ENCODE measurements around a stretch of chr7.

- PRO-cap = no peak
- RAMPAGE, long total RNA = no peak
Measured at GRCh38 chr7:158811173-158812158, 17.8 kb downstream of the ESYT2 start.

GRCh38 chr7:158867310-158867711 is 11.0 kb downstream of the DYNC2I1 start:
- PRO-cap = no peak
- RAMPAGE, long total RNA = no peak

DNA sequence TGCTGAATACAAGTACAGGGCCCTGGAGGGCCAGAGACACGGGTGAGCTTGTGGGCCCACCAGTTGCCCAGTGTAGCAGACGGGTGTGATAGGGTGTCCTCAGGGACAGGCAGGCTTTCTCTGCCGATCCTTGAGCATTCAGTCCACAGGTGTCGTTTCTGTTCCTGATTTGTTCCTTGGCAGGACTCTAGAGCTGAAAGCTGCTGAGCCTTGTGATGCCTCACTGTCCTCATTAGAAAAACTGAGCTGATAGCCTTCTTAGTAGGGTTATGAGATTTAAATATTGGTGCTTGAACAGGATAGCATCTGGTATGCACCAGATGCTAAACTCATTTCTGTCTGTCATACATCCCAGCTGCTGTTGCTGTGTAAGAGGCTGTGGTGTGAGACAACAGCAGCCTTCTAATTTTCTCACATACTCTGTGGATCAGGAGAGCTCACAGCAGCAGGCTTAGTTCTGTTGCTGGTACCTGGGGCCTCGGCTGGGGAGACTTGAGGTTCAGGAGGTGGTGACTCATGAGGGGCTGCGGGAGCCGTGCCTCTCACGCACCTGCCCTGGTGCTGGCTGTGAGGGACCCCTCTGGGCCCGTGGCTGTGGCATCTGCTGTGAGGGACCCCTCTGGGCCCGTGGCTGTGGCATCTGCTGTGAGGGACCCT is 12.4 kb downstream of the DYNC2I1 start:
- PRO-cap = no peak
- RAMPAGE, long total RNA = no peak

GRCh38 chr7:158871015-158871625 is 14.8 kb downstream of the DYNC2I1 start:
- PRO-cap = no peak
- RAMPAGE, long total RNA = no peak

GRCh38 chr7:158955526-158956322 is 99.4 kb downstream of the DYNC2I1 start:
- PRO-cap = no peak
- RAMPAGE, long total RNA = no peak

DNA sequence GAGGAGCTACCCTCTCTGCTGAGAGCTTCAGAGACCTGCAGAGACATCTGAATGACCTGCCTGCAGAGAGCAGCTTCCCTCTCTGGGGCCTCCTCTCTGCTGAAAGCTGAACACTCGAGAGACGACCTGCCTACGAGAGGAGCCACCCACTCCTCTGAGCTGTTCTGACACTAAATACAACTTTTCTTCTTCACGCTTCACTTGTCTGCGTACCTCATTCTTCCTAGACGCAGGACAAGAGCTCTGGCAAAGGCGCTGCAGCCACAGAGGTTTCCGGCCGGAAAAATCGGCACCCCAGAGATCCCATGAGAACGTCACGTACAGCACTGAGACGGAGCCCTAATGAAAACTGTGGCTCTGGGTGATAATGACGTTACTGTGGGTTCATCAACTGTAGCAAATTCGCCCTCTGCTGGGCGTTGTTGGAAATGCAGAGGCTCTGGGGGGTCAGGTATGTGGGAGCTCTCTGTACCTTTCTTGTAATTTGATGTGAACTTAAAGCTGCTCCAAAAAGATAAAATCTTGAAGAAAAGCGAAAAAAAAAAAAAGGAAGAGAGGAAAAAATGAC is 120.6 kb downstream of the DYNC2I1 start:
- PRO-cap = no peak
- RAMPAGE, long total RNA = no peak

DNA sequence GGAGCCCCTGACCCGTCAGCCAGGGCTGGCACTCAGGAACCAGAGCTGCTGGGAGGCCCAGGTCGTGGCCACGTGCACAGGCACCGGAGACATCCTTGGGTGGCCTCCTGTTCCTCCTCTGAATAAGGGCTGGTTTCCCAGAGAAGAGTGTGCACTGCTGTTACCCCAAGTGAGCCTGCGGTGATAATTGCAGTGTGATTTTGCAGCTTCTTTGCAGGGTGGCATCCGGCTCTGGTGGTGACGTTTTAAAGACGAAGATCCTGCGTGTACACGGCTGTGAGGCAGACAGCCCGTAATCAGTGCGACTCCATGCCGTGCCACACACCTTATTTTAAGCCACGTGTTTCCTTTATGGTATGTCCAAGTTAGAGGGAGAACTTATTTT is 50.3 kb downstream of the VIPR2 start:
- PRO-cap = no peak
- RAMPAGE, long total RNA = no peak

- PRO-cap = no peak
- RAMPAGE, long total RNA = no peak
Measured at GRCh38 chr7:159192710-159192994, 48.0 kb upstream of the VIPR2 start.

GRCh38 chr7:159197087-159198027 is 52.7 kb upstream of the VIPR2 start:
- PRO-cap = no peak
- RAMPAGE, long total RNA = no peak

Measured in OCI-LY7 (cell line).